Heart left ventricle (tissue), 7 donors: ENCODE measurements around the gene MEOX2.

DNA sequence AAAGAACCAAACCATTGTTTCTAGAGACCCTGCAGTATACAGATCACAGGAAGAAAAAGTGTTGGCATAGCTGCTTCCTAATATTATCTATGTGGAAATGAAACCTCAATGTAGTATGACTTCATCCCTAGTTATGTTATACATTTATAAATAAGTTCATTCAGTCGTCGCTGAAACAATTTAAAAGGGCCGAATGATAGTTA lies 867 bp upstream of the ICA1 start:
- PRO-cap, 6 experiments: no peak in any of the 6 experiments
- RAMPAGE, long total RNA, 2 experiments: no peak in any of the 2 experiments
- RRBS: no CpG with 5 or more reads among the region's 3 CpGs

- PRO-cap, 6 experiments: no peak in any of the 6 experiments
- RAMPAGE, long total RNA, 2 experiments: no peak in any of the 2 experiments
- RRBS: no CpG with 5 or more reads among the region's 35 CpGs
Measured at GRCh38 chr7:8303673-8304561, 42.0 kb upstream of the ICA1 start.

DNA sequence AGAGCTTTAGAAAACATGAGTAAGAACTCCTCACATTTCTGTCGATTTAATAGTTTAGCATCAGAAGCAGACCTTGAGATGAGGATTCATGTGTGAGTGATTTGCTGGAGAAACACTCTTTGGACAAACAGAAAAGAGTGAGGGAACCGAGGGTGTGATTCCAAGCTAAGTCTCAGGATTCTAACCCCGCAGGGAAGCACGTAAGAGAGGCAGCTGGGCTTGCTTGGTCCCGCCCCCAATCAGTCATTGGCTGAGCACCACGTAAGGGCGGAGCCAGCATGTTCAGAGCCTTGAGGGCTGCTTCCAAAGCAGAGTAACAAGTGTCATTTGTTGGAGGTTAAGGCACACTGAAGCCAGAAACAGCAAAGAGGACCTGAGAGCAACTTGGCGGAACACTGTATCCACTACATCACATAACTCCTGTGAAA lies 43.6 kb upstream of the NXPH1 start:
- PRO-cap, 6 experiments: no peak in any of the 6 experiments
- RAMPAGE, long total RNA, 2 experiments: no peak in any of the 2 experiments
- RRBS: no CpG with 5 or more reads among the region's 8 CpGs

DNA sequence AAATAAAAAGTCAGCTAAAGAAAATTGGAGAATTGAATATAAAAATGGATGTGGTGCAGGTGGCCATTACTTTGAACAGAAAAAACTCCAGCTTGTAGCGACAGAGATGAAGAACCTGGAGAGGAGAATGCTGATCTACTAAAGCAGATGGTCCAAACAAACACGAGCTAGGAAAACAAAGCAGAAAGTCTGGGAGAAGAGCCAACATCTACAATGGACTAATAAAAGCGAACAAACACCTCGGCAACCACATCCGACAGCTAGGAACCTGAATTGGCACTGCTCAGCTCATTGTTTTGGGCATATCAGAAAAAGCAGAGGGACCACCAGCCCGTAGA lies 204.6 kb downstream of the NXPH1 start:
- PRO-cap, 6 experiments: no peak in any of the 6 experiments
- RAMPAGE, long total RNA, 2 experiments: no peak in any of the 2 experiments
- RRBS: no CpG with 5 or more reads among the region's 6 CpGs

DNA sequence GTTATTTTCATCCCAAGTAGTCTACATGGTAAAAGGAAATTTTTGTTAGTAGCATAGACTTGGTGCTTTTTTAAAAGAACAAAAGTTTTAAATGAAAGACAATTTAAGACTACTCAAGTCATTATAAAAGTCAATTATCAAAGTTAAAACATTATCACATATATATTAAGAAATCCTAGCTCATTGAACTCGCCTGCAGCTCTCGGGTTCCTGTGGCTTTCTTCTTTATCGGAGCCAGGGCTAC lies 489.0 kb downstream of the NDUFA4 start:
- PRO-cap, 6 experiments: no peak in any of the 6 experiments
- RAMPAGE, long total RNA, 2 experiments: no peak in any of the 2 experiments
- RRBS: no CpG with 5 or more reads among the region's 3 CpGs

DNA sequence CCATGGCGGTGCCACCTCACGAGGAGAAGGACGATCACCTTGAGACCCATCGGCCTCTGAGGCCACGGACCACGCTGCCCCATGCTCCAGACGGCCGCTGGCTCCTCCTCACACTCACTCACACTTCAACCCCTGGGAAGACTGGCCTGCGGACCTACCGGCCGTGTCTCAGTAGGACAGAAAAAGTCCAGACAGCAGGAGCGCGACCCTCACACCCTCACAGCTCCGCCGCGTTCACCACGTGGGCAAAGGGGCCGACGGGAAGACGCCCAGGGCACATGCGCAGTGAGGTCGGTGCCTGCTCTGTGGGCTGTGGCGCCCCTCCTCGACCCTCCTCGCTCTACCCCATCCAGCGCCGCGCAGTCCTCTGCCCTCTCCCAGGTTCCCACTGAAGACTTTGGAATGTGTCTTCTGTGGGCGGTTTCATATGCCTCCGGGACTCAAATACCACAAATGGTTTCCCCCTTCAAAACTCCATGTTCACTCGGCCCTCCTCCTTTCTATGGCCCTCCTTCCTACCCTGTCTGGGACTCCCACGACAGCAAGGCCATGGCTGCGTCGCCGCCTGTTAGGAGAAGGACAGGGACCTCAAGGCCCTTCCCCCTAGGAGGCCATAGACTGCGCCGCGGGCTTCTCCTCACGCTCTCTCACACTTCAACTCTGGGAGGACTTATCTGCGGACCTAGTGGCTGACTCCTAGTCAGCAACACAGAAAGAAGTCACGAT lies 160.1 kb downstream of the NDUFA4 start:
- PRO-cap, 6 experiments: no peak in any of the 6 experiments
- RAMPAGE, long total RNA, 2 experiments: no peak in any of the 2 experiments
- RRBS: no CpG with 5 or more reads among the region's 41 CpGs

DNA sequence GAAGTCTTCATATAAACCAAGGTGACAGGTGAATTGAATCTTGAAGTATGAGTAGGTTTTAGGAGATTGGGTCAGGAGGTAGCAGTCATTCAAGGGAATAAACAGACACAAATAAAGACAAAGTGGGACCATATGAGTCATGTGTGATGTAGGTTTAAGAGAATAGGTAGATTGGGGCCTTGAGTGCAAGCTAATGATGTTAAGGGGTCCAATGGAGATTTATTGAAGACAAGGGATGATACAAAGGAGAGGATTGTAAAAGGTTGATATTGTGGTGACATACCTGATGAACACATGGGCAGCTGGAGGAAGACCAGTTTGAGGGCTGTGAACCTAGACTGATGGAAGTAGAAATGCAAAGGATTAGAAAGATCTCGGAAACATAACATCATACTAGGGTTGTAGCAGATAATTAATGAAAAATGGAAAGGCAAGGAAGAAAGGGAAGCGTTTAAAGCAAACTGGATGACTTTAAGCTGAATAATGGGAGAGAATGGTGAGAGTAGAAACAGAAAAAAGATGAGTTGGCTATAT lies 117.2 kb downstream of the PHF14 start:
- PRO-cap, 6 experiments: no peak in any of the 6 experiments
- RAMPAGE, long total RNA, 2 experiments: no peak in any of the 2 experiments
- RRBS: no CpG with 5 or more reads among the region's 2 CpGs

- PRO-cap, 6 experiments: no peak in any of the 6 experiments
- RAMPAGE, long total RNA, 2 experiments: no peak in any of the 2 experiments
Measured at GRCh38 chr7:12214678-12215143, 3.6 kb downstream of the TMEM106B start.

GRCh38 chr7:12431926-12432412 lies 28.3 kb upstream of the VWDE start:
- PRO-cap, 6 experiments: no peak in any of the 6 experiments
- RAMPAGE, long total RNA, 2 experiments: no peak in any of the 2 experiments
- RRBS: no CpG with 5 or more reads among the region's 10 CpGs

DNA sequence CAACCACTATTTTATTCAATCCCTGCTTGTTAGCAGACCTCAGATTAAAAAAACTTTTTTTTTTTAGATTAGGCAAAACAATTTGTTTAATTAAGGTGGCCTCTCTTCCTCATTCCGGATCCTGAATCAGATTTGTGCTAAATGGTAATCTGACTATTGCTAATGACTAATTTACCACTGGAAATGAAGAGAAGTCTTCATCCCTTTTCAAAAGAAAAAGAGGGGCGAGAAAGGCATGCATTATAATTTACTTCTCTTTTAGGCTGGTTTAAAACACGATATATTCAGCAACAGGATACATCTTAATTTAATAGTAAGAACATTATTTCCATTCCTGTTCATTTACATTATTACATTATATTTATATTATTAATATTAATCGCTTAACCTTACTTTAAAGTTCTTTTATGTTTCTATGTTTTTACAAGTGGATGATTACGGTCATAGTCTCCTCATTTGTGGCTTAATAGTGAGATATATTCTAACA lies 39.6 kb upstream of the DGKB start:
- PRO-cap, 6 experiments: no peak in any of the 6 experiments
- RAMPAGE, long total RNA, 2 experiments: no peak in any of the 2 experiments
- RRBS: no CpG with 5 or more reads among the region's 5 CpGs

DNA sequence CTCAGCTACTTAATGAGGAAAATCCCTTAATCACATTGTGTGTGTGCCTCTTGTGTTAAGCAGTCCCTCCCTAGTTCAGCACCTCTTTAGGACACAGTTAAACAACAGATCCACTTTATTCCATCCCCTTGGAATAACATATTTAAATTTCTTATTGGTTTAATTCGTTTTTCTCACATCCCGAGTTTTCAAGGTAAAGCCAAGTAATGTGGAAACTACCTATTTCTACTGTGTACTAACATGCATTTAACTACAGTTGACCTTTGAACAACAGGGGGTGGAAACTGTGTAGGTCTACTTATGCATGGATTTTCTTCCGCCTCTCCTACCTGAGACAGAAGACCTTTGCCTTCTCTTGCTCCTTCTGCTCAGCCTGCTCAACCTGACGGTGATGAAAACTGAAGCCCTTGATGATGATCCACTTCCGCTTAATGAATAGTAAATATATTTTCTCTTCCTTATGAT lies 18.6 kb downstream of the MEOX2 start:
- PRO-cap, 6 experiments: no peak in any of the 6 experiments
- RAMPAGE, long total RNA, 2 experiments: no peak in any of the 2 experiments
- RRBS: no CpG with 5 or more reads among the region's 5 CpGs

DNA sequence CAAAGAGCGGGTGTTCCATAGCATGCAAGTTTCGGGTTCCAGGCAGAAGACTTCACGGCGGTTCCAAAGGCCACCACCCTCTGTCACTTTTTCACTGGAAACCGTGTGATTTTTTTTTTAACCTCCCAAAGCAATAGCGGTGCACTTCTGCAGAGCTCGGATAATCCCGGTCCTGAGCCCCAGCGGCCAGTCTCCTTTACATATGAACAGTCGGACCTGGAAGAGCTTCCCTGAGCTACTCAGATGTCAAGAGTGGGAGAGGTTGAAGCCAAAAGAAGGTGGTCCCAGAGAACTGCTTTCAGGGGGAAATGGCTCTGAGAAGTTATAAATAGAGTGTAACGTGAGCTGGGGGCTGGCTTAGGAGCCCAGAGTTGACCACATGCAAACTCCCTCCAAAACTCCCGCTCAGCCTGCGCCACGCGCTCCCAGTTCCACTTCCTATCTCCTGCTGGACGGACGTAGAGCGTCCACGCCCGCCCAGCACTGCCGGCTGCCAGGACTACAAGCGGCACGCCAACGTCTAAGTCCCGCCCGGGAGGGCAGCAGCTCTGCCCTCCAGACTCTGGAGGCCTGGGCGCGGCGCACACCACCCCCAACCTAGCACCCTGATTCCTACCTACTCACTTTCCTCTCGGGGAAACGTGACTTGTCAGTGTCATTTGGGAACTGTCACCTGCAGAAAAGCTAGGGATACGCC lies at the start of gene MEOX2:
TSS of gene MEOX2 (minus strand) at position 300 of the 697 bp plus-strand sequence.
- PRO-cap, 6 experiments: peak in 6 of 6 experiments; most common plus-strand start position 428 of the sequence (in 6); most common minus-strand start position 300 of the sequence (in 6)
- RAMPAGE, long total RNA, 2 experiments: start-site peak on the minus strand in 1 of 2 experiments, centred at positions 242 to 470 of the sequence, 17 to 210 reads per replicate
- RRBS: 2% methylated on average over 6 of the region's 32 CpGs

GRCh38 chr7:16202593-16203064 lies 218.7 kb downstream of the CRPPA start:
- PRO-cap, 6 experiments: peak in 2 of 6 experiments; most common minus-strand start chr7:16202861 (in 2)
- RAMPAGE, long total RNA, 2 experiments: no peak in any of the 2 experiments
- RRBS: no CpG with 5 or more reads among the region's 1 CpG

- PRO-cap, 6 experiments: no peak in any of the 6 experiments
- RAMPAGE, long total RNA, 2 experiments: no peak in any of the 2 experiments
- RRBS: no CpG with 5 or more reads among the region's 6 CpGs
Measured at GRCh38 chr7:16268443-16269099, 152.8 kb downstream of the CRPPA start.

DNA sequence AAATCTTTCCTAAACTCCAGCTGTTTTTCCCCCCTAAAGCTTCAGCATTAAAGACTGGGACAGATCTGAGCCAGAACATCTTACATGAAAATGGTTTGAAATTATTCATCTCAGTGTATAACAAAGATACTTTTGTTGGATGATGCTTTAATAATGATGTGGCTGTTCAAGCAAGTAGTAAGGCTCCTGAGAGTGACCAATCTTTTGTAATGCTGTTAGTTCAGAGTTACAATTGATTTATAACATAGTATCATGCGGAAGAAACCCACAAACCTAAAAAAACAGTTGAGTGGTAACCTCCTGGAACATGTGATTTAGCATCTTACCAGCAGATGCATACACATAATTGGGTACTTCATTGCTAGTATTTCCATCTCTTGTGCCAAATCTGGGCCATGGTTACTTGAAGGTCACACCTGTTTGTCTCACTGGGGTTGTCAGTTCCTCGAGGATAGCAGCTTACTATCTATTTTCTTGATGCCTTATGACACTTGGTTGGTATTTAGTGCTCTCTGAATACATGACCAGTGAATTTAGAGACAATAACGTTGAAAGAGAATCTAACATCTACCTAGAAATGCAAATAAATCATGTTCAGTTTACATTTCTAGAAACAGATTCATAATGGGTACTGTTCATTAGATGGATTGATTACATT lies 1.6 kb downstream of the BZW2 start:
- PRO-cap, 6 experiments: no peak in any of the 6 experiments
- RAMPAGE, long total RNA, 2 experiments: no peak in any of the 2 experiments
- RRBS: no CpG with 5 or more reads among the region's 3 CpGs

DNA sequence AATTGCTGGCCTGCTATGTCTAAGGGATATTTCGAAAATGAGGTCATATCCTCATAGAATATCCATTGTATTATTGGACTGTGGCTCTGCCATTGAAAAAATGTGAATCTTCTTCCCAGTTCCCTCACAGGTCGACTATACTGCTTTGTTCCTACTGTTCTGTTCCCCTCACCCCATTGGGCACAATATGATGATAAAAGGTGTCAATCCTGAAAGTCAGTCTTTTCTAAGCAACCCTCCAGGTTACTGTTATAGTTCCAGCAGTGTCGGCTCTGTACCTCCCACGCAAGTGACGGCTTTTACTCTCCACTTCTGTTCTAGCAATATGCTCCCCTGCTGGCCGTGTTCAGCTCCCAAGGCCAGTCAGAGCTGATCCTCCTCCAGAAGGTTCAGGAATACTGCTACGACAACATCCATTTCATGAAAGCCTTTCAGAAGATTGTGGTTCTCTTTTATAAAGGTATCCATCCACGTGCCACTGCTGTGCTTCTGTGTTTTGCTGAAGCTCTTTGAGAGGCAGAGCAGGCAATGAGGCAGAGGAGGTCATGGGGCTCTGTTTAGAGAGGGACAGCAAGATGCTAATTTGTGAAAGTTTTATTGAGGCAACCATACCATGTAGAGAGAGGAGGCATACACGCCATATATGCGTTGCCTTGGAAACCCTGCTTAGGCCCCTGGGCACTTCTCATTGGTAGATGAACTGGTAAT lies 51.9 kb downstream of the BZW2 start:
- PRO-cap, 6 experiments: no peak in any of the 6 experiments
- RAMPAGE, long total RNA, 2 experiments: no peak in any of the 2 experiments
- RRBS: no CpG with 5 or more reads among the region's 10 CpGs

DNA sequence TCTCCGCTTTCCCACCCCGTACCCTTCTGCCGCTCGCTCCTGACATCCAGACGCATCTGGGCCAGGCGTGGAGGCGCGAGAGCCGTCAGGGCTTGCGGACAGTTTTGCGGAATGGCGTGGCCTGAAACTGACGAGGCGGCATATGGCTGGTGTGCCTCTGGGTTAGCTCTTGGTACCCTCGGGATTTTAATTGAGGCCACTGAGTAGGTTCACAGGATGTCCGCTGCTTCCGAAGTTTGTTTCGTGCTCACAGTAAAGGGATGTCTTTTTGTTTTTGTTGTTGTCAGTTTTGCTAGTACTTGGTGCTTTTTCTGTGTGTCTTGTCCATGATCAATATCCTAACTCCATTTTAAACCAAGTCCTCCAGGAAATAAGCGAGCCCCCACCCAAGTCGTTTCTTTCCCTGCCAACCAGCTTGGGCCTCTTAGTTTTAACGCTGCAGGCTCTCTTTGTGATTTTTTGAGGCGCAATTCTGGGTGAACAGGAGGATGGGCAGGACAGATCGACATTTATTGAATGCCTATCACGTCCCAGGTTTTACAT lies 854 bp downstream of the TSPAN13 start:
- PRO-cap, 6 experiments: peak in 1 of 6 experiments; most common minus-strand start position 144 of the sequence (in 1)
- RAMPAGE, long total RNA, 2 experiments: no peak in any of the 2 experiments
- RRBS: no CpG with 5 or more reads among the region's 24 CpGs

DNA sequence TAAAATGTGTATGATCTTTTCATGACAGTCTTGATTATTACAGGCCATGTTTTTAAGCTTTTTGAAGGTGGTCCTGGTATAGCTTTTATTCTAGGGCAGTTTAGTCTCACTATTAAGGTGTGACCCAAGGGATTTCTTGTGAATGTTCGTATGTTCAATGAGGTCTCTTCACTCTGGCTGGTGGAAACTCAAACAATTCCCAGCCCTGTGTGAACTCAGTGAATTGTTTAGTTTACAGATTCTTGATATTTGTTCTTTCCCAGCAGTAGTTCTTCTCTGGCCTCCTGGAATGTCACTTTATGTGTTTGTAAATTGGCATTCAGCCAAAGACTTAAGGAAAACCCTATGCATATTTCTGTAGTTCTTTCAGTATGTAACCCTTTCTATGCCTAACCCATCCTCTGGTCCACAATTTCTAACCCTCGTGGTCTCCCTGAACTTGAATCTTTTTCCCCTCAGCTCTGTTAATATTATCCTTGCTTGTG lies 23.4 kb upstream of the AGR3 start:
- PRO-cap, 6 experiments: no peak in any of the 6 experiments
- RAMPAGE, long total RNA, 2 experiments: no peak in any of the 2 experiments
- RRBS: no CpG with 5 or more reads among the region's 2 CpGs

DNA sequence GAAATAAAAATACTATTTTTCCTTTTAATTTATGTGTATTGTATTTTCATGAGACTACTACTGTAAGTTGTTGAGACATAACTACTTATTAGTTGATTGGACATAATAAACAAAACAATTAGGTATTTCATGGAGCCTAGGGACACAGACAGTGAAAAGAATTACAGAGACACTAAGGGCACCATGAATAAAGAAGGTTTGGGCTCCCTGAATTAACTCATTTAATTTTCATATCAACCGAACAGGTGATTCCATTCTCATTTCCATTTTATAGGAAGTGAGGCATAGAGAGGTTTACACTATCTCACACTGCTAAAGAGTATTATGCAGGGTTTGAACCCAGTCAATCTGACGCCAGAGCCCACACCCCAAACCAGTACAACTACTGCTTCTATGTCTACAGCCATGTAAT lies 173.4 kb upstream of the AHR start:
- PRO-cap, 6 experiments: no peak in any of the 6 experiments
- RAMPAGE, long total RNA, 2 experiments: no peak in any of the 2 experiments
- RRBS: no CpG with 5 or more reads among the region's 2 CpGs

GRCh38 chr7:17299780-17300123 lies 1.3 kb downstream of the AHR start:
- PRO-cap, 6 experiments: no peak in any of the 6 experiments
- RAMPAGE, long total RNA, 2 experiments: no peak in any of the 2 experiments
- RRBS: no CpG with 5 or more reads among the region's 8 CpGs